Left lobe of liver (tissue), 1 donor: ENCODE data around the genes GALNT14 and BIRC6.

DNA sequence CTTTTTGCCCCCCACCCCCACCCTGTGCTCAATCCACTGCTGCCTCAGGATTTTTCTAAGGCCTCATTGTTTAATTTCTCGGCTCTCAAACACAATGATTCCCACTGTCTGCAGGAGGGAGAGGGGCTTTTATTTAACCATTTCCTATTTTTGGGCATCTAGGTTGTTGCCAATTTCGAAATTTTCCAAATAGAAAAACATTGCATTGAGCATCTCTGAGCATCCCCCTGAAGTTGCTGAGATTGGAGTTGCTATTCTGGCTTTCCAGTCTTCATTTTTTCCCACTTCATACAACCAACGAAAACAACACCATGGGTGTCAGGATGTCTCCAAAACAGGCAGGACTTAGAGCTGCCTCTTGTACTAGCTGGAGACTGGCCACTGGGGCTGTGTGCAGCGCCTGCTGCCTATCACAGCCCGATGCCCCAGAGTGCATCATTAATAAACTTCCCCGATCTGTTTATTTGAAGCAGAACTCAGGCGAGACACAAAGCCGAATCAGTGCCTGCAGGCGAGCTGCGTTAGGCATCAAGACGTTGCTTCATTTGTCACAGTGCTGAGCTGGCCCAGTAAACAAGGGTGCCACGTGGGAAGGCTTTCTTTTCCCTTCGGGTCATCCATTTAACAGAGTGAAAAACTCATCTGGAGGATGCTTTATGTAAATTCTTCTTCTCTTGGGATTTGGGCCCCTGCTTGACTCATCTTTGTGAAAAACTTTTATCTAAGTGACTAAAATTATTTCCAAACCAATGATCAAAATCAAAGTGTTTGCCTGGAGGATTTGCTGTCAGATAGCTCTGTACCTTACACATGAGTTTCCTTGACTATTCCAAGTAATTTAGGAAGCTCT is 1.9 kb upstream of the PCARE start:
- PRO-cap, result no peak

DNA sequence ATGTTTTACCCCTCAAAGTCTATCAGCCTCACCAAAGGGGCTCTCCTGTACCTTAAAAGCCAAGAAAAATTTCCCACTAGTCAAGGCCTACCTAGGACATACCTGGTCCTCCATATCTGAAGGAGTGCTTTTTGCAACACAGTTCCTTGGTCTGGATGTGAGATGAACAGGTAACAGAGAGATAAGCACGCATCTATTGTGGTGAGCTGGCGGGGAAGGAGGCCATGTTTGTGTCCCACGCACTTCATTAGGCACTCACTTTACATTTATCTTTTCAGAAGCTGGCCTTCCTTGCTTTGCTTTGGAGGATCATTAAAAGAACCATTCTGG is 4.0 kb upstream of the PCARE start:
- PRO-cap, result no peak

- PRO-cap, result no peak
Observed at GRCh38 chr2:29315137-29315321, 199.8 kb downstream of the CLIP4 start.

GRCh38 chr2:29954176-29954511 is 32.8 kb upstream of the ALK start:
- PRO-cap, result no peak

DNA sequence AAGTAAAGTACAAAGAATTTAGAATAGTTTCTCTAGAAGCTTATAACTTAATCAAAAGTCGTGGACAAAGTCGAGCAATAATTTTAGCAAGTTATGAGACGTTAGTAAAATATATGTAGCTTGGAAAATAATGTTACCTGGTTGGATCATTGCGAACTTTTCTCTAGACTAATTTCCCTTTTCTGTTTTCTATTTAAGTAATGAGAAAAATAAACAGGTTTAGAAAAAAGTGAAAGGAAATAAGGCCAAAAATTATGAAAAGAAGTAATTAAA is 1.7 kb downstream of the YPEL5 start:
- PRO-cap, result no peak

DNA sequence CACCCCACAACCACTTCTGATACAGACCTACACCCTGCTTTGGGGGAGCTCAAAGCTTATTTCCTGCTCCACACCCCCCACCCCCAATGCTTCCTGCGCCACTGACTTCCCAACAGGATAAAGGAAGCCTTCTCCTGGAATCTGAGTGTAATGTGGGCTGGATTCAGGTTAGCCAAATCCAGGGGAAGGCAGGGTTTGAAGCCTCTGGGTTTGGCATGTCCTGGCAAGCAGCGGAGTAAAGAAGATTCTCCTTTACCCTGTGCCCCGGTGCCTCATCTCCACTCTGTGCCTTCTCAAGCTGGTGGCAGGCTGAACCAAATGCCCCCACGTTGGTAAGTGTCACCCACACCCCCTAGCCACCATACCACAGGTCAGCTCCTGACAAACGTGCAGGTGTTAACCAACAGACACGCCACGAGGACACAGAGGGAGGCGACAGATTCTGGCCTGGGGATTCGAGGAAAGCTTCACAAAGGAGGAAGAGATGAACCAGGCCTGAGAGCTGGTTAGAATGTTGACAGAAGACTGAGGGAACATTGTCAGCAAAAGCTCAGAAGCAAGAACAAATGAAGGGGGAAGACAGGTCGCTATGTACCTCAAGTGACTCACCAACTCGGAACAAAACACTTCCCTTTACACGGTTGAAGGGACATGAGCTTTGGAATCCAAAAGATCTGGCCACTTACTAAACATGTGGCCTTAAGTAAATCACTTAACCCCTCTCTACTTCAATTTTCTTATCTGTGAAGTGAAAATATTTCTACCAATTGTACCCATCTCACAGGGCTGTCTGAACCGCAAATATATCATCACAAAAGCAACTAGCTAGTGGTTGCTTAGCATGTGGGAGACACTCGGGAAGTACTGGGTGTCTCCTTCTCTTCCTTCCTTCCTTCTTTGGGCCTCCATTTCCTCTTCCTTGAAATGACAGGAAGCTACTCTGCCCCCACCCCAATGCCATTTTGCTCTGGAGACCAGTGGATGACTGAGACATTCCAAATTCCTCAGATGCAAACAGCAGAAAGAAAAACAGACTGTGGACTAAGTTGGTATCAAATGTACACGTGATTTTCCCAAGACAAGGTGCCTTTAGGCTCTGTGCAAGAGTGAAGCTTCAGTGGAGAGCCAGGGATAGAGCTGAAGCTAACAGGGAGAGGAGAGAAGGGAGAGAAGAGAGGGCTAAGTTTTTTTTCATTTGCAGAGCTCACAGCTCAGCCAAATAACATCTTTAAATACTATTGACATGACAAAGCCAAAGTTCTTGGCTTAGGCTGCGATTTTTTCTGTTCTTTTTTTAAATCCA is 85.0 kb upstream of the LCLAT1 start:
- PRO-cap, result no peak

- PRO-cap, result no peak
Observed at GRCh38 chr2:30373783-30374279, 73.2 kb upstream of the LCLAT1 start.

- PRO-cap, result no peak
Observed at GRCh38 chr2:30446547-30446875, 535 bp upstream of the LCLAT1 start.

DNA sequence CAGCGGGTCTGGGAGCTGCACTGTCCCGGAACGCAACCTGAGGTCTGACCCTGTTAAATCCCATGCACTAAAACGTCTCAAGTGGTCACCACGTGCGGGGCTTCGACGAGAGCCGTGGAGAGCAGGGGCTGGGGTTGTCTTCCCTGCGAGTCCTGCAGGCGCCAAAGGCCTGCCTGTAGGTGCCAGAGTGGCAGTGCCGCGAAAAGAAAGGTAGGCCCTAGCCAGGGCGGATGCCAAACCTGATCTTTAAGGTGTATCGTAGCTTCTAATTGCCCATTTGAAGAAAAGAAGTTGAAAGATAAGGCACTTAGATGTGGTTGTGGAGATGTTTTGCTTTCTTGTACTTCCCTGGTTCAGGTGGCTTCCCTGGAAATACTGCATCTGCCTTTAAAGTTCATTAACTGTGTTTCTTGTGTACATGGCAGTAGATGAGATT is 712 bp downstream of the LCLAT1 start:
- PRO-cap, result no peak

GRCh38 chr2:30449978-30450677 is 3.1 kb downstream of the LCLAT1 start:
- PRO-cap, result no peak

- PRO-cap, result no peak
Observed at GRCh38 chr2:30584147-30584656, 137.2 kb downstream of the LCLAT1 start.

DNA sequence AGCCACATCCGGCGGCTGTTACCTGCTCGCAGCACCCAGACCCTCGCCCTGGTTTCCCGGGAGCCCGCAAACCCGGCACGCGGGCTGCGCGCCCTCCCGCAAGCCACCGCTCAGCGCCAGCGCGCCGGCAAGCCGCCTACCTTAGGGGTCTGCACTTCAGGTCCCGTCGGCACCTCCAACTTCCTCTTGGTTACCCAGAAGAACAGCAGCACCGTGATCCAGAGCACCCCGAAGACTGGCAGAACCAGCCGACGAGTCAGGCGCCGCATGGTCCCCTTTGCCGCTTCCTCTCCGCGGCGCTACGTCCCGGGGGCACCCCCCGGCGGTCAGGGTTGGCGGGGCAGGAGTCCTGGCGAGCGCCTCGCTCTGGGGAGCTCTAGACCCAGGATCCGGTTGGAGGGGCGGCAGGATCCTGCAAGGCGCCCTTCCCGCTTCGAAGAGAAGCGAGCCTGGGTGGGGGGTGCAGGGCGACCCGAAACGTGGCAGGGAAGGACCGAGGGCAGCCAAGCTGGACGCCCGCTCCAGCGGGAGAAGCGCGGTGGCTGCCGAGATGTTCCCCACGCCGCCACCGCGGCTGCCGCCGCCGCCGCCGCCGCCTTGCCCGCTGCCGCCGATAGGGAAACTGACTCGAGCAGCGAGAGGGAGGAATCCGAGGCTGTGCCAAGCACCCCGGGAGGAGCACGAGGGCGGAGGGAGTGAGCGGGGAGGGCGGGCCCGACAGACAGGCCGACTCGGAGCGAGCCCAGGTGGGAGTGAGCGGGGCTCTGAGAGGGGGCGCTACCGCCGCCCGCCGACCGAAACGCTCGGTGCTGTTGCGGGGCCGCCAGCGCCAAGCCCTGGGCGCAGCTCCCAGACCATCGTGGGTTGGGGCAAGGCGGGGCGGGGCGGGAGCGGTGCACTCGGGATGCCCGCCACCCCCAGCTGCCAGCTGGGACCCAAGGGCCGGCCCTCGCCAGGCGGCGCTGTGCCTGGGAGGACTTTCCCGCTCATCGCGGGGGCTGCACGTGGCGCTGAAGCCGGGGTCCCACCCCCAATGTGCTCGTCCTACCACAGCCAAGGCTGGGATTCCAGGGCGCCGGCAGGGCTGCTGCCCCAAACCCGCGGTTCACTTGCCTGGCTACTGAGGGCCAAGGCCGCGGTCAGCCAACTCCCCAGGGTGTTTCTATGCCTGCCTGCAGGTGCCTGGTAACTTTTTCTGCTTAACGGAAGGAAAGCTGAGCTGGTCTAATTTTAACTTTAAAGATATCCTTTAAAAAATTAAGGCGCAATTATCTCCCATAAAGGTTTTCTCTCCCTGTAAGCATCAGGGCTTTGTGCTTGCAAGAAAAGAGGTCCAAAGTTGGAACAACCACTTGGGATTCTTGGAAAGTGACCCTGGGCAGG is at the start of gene GALNT14:
Gene GALNT14 (minus strand): TSS at position 623 of the 1,383 bp plus-strand sequence.
- PRO-cap, result no peak

DNA sequence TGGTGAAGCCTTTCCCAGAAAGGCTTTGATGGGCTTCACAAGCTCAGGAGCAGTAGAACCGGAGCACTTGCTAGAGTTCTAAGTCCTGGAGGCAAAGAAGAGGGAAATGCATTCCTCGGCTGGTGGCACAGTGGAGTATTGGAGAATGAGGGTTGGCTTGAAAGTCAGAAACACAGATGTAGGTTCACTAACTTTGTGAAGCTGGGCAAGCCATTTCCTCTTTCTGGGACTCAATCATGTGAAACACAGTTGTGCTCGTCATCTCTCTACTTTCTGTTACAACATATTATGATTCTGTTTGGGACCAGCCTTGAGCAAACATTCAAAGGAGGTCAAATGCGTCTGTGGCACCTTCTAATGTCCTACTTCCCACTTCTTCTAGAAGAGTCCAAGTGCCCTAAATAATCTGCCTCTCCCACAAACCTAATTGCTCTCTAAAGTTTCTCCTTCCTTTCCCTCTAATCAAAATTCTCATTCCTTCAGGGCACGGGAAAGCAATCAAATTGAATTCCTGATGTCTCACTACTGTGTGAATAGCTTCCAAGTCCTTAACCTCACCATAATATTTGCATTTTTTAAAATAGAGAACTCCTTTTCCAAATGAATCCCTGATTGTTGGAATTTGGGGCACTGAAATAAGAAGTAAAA is 2.4 kb upstream of the CAPN14 start:
- PRO-cap, result no peak

GRCh38 chr2:31227645-31227953 is 6.4 kb upstream of the EHD3 start:
- PRO-cap, result no peak

- PRO-cap, result no peak
Observed at GRCh38 chr2:31930211-31930644, 80.6 kb downstream of the MEMO1 start.

DNA sequence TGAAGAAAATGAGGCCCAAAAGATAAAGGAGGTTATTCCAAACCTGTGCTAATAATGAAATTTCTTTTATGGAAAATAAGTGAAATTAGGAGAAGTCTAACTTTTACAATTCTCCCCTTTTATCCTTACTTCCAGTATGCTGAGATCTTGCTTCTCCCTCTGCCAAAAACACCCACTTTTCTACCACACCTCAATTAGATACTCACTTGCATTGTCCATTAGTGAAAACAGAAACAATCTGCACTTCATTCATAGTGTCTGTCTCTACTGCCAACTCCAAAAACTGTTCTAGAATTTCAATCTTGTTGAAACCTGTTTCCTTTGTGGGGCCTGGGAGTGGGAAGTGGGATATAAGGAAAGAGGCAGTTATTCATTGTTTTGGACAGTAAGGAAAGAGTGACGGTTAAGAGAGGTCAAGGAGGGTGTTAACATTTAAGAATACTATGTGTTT is 2.2 kb downstream of the SPAST start:
- PRO-cap, result no peak

GRCh38 chr2:32166062-32167000 is 667 bp downstream of the SLC30A6 start:
- PRO-cap, result no peak

DNA sequence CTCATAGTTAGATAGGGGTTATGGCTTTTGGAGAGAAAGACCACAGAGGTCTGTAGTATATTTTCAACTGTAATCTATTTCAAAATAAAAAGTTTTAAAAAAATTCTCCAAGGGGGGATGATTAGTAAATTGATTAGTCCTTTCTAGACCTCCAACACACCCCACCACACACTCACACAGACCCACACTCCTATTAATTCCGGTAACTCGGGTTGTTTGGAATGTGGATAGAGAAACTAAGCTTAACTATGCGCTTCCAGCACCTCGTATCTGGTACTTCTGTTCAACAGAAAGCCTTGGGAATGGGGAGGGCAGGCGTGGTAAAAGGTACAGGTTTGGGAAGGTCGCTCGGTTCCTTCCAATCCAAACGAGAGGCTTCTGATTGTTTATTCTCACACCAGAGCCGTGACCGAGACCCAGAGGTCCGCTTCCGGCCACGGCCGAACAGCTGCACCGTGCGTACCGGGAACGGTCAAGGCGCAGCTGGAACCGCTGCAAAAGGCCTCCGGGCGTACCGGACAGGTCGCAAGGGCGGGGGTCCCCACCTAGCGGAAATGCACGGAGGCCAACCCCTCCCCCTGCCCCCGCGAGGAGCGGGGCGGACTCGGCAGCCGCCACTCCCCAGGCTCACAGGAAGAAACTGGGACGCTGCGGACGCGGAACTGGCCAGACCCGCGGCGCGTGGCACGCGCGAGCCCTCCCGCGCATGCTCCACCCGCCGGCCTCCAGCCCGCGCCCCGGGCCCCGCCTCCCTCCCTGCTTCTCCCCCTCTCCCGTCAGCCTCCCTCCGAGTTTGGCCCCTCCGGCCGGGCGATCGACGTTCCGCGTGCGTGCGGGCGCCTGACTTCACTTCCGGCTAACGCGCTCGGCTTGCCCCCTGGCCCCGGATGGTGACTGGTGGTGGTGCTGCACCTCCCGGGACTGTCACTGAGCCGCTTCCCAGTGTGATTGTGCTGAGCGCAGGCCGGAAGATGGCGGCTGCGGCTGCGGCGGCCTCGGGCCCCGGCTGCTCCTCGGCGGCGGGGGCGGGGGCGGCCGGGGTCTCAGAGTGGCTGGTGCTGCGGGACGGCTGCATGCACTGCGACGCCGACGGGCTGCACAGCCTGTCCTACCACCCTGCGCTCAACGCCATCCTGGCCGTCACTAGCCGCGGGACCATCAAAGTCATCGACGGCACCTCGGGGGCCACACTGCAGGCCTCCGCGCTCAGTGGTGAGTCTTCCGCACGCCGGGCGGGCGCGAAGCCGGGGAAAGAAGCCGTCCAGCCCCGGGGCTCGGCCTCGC is at the start of gene BIRC6:
Gene BIRC6 (plus strand): TSS at position 749 of the 1,284 bp plus-strand sequence.
- PRO-cap, result bidirectional peak, plus-strand start at position 389 of the sequence, minus-strand start at position 272 of the sequence; bidirectional peak, plus-strand start at position 942 of the sequence, minus-strand start at position 642 of the sequence

DNA sequence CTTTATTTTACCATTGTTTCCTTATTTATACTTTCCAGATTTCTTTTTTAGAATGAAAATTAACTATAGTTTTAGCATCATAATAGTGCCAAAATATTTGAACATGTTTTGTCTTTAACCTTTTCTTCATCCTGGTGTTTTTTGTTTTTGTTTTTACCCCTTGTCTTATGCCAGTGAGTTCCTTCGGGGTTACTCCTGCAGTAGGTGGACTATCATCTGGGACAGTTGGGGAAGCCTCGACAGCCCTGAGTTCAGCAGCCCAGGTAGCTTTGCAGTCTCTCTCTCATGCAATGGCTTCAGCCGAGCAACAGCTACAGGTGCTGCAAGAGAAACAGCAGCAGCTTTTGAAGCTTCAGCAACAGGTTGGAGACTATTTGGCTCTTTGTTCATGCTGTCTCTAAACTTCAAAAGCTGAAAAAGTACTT is 106.2 kb downstream of the BIRC6 start:
- PRO-cap, result no peak

DNA sequence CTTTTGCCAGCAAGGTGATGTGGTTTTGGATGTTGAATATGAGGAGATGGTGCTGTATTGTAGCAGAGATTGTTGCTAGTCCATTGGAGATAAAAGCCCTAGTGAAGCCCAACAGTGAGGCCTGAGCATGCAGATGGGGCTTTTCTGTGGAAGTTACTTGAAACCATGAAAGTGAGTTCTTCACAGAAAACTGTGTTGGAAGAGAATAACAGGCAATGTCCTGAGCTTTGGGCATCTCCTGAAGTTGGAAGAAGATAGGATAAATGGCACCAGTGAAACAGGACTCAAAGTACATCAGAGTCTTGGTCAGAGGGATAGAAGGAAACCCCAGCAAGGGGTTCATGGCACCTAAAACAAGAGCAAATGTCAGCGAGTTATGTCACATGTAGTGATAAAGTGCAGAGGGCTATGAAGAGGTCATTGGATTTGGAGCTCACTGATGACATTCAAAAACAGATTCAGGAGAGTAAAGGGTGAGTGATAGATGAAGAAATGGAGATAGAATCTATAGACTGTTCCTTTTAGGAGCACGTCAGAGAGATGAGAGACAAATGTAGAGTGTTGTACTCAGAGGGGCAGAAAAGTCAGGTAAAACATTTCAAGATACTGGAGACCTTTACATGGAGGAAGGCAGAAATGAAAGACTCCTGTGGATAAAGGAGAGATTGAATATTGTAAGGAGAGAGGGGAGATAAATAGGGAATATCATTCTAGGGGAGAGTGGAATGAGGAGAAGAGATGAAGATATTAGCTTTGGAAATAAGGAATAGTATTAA is 141.3 kb downstream of the TTC27 start:
- PRO-cap, result no peak